GM12878 (cell line): ENCODE results near the gene SOS2.

GRCh38 chr14:49574493-49574794 lies 11.7 kb downstream of the RPS29 start:
- RAMPAGE, long total RNA, result no peak
- RRBS, 2 experiments, result no CpG with 5 or more reads among the region's 2 CpGs
CAGE:
- cytosol, long polyA minus RNA, result no peak
- cytosol, long polyA plus RNA, result no peak
- long polyA plus RNA, result no peak
- nucleolus, long total RNA, result no peak
- nucleus, long polyA plus RNA, result no peak
- nucleus, long total RNA, result no peak

DNA sequence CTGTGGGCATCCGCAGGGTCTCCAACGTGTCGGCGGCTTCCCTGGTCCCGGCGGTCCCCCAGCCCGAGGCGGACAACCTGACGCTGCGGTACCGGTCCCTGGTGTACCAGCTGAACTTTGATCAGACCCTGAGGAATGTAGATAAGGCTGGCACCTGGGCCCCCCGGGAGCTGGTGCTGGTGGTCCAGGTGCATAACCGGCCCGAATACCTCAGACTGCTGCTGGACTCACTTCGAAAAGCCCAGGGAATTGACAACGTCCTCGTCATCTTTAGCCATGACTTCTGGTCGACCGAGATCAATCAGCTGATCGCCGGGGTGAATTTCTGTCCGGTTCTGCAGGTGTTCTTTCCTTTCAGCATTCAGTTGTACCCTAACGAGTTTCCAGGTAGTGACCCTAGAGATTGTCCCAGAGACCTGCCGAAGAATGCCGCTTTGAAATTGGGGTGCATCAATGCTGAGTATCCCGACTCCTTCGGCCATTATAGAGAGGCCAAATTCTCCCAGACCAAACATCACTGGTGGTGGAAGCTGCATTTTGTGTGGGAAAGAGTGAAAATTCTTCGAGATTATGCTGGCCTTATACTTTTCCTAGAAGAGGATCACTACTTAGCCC lies 958 bp downstream of the MGAT2 start:
- RAMPAGE, long total RNA, result no peak
- RRBS, 2 experiments, result 2% methylated on average over 11 to 15 of the region's 28 CpGs
CAGE:
- cytosol, long polyA minus RNA, result no peak
- cytosol, long polyA plus RNA, result no peak
- long polyA plus RNA, result no peak
- nucleolus, long total RNA, result no peak
- nucleus, long polyA plus RNA, result no peak
- nucleus, long total RNA, result no peak

- RAMPAGE, long total RNA, result no peak
- RRBS, 2 experiments, result under 1 to 1% methylated on average over 47 of the region's 93 CpGs
CAGE:
- cytosol, long polyA minus RNA, result start-site peak on the minus strand at chr14:49634302-49634308, 17 reads
- cytosol, long polyA plus RNA, result no peak
- long polyA plus RNA, result no peak
- nucleolus, long total RNA, result no peak
- nucleus, long polyA plus RNA, result no peak
- nucleus, long total RNA, result no peak
Observed at GRCh38 chr14:49634202-49635074, 606 bp downstream of the DNAAF2 start.

DNA sequence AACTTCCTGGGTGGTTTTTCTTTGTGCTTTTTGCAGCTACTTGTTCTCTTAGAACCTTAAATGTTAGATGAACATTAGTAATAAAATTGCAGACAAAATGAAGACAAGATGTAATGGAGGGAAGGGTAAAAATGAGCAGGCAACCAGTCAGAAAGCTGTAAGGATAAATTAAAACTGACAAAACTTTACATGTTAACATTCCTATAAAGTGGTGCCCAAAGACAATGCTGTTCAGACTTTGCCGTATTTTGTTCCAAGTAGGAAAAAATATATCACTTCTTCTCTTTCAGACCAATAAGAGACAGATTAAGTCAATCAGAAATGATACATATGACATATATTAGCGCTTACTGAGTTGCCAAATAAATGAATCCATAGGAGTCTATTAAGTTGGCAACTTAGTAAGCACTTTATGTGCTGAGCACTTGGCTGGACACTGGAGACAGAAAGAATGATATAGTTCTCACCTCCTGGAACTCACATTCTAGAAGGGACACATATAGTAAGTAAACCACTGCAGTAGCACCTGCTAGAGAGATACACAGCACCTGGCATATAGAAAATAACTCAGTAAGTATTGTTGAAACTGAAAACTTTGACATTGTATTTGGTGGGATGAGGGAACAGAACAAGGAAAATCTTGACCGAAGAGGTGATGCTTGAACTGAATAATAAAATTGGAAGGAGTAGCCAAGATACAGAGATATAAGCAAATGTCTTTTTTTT lies 7.1 kb downstream of the KLHDC2 start:
- RAMPAGE, long total RNA, result no peak
- RRBS, 2 experiments, result no CpG with 5 or more reads among the region's 3 CpGs
CAGE:
- cytosol, long polyA minus RNA, result no peak
- cytosol, long polyA plus RNA, result no peak
- long polyA plus RNA, result no peak
- nucleolus, long total RNA, result no peak
- nucleus, long polyA plus RNA, result no peak
- nucleus, long total RNA, result no peak

DNA sequence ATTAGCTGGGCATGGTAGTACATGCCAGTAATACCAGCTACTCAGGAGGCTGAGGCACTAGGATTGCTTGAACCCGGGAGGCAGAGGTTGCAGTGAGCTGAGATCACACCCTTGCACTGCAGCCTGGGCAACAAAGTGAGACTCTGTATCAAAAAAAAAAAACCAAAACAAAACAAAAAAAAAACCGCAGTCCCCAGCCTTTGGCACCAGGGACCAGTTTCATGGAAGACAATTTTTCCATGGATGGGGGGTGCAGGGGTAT lies 8.7 kb downstream of the NEMF start:
- RAMPAGE, long total RNA, result no peak
- RRBS, 2 experiments, result no CpG with 5 or more reads among the region's 2 CpGs
CAGE:
- cytosol, long polyA minus RNA, result no peak
- cytosol, long polyA plus RNA, result no peak
- long polyA plus RNA, result no peak
- nucleolus, long total RNA, result no peak
- nucleus, long polyA plus RNA, result no peak
- nucleus, long total RNA, result no peak

DNA sequence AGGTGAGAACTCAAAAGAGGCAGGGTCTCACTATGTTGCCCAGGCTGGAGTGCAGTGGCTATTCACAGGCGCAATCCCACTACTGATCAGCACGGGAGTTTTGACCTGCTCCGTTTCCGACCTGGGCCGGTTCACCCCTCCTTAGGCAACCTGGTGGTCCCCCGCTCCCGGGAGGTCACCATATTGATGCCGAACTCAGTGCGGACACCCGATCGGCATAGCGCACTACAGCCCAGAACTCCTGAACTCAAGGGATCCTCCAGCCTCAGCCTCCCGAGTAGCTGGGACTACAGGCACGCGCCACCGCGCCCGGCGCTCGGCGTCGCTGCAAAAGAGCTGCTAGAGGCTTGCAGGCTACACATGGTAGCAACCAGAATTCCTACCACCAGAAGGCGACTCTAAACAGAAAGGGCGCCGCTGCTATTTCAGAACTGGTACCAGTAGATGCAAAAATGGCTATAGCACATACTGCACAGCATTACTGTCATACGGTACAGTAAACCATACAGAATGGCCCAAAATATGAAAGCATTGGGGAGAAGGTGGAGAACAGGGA lies 1.1 kb upstream of the NEMF start:
- RAMPAGE, long total RNA, result no peak
- RRBS, 2 experiments, result no CpG with 5 or more reads among the region's 26 CpGs
CAGE:
- cytosol, long polyA minus RNA, result no peak
- cytosol, long polyA plus RNA, result no peak
- long polyA plus RNA, result no peak
- nucleolus, long total RNA, result no peak
- nucleus, long polyA plus RNA, result no peak
- nucleus, long total RNA, result no peak

GRCh38 chr14:49898383-49899071 lies 5.6 kb downstream of the ARF6 start:
- RAMPAGE, long total RNA, result no peak
- RRBS, 2 experiments, result no CpG with 5 or more reads among the region's 4 CpGs
CAGE:
- cytosol, long polyA minus RNA, result no peak
- cytosol, long polyA plus RNA, result no peak
- long polyA plus RNA, result no peak
- nucleolus, long total RNA, result no peak
- nucleus, long polyA plus RNA, result no peak
- nucleus, long total RNA, result no peak

DNA sequence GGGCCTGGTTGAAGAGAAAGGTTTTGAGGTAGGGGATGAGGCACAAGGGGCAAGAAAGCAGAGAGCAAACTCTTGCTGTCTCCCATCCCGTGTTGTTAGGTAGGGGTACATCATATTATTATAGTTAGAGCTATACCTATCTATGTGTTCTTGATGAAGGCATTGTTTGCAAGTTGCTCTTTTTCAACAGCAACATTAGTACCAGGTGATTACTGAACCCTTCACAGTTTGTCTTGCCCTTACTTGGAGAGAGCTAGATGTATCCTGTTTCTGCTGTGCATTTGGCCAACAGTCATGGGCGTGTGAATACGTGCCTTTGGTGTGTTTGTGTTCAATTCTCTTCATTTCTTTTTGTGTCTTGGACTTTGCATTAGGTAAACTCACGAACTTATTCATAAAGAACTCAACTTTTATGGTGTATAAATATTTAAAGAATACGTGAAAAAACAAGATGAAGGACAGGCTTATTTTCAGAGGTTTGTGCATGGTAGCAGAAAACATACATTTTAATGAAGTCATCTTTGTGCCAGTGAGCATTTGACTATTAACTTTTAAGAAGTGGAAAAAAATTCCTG lies 14.3 kb downstream of the ARF6 start:
- RAMPAGE, long total RNA, result no peak
- RRBS, 2 experiments, result no CpG with 5 or more reads among the region's 5 CpGs
CAGE:
- cytosol, long polyA minus RNA, result no peak
- cytosol, long polyA plus RNA, result no peak
- long polyA plus RNA, result no peak
- nucleolus, long total RNA, result no peak
- nucleus, long polyA plus RNA, result no peak
- nucleus, long total RNA, result no peak

DNA sequence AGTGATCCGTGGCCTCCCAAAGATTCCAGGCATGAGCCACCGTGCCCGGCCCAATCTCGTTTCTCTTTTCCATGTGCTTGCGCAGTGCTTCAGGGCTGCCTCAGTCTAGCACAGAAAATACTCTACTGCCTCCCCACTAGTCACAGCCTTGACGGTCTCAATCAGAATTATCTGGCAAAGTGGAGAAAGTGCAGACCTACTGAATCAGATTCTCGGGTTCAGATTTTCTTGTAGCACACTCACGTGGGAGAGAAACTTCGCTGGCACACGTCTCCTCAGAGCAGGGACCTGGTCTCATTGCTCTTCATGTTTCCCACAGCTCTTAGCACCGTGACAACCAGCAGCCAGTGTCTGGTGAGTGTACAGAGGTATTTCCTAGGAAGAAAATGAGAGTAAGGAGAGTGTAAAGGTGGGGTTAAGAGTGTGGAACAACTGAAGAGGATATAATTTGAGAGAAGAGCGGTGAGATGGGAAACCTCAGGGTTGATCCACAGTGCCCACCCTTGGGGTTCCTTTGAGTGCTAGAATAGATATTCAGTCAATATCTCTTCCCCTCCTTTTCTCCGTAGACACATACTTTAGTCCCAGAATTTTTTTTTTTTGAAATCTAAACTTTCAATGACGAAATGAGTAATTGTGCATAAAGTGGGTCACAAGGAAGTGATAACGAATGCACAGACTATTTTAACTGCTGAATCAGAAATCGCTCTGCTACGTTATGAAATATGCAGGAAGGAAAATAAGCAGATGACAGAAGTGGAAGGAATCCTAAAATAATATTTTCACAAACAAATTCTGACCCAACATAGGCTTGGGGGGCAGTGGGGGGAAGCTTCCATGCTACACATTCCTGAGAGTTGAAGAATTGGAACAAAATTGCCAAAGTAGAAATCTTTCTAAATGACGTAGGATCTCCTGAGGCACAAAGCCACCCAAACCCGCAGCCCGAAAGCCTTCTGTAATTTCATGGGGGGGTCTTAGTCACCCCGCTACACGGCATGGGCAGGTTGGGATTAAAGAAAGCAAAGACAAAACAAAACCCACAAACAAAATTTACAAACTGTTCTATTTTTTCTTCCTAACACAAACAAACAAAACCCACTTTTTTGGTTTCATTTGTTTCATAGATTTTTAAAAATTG lies 89.4 kb downstream of the ARF6 start:
- RAMPAGE, long total RNA, result no peak
- RRBS, 2 experiments, result no CpG with 5 or more reads among the region's 22 CpGs
CAGE:
- cytosol, long polyA minus RNA, result no peak
- cytosol, long polyA plus RNA, result no peak
- long polyA plus RNA, result no peak
- nucleolus, long total RNA, result no peak
- nucleus, long polyA plus RNA, result no peak
- nucleus, long total RNA, result no peak

GRCh38 chr14:50008653-50009467 lies 107.5 kb downstream of the VCPKMT start:
- RAMPAGE, long total RNA, result no peak
- RRBS, 2 experiments, result 91 to over 99% methylated on average over 3 of the region's 9 CpGs
CAGE:
- cytosol, long polyA minus RNA, result no peak
- cytosol, long polyA plus RNA, result no peak
- long polyA plus RNA, result no peak
- nucleolus, long total RNA, result no peak
- nucleus, long polyA plus RNA, result no peak
- nucleus, long total RNA, result no peak

DNA sequence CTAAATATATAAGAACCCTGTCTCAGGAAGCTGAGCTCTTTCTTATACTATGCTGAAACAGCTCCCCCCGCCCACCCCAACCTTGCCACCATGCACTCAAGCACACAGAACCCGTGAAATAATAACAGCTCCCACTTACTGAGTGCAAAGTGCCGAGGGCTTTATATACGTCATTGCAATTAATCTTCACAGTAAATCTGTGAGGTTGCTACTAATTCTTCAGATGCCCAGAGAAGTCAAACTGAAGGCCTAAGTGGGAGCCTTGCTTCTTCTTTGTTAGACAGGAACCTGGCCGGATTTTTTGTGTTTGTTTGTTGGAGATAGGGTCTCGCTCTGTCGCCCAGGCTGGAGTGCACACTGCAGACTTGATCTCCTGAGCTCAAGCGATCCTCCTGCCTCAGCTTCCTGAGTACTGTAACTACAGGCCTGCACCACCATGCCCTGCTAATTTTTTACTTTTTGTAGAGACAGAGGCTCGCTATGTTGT lies 34.0 kb downstream of the VCPKMT start:
- RAMPAGE, long total RNA, result no peak
- RRBS, 2 experiments, result no CpG with 5 or more reads among the region's 9 CpGs
CAGE:
- cytosol, long polyA minus RNA, result start-site peak on the minus strand centred at position 117 of the sequence, 7 bp wide, 17 reads
- cytosol, long polyA plus RNA, result no peak
- long polyA plus RNA, result no peak
- nucleolus, long total RNA, result start-site peak on the minus strand centred at position 94 of the sequence, 91 bp wide, 44 reads; start-site peak on the plus strand centred at position 292 of the sequence, 139 bp wide, 10 reads
- nucleus, long polyA plus RNA, result no peak
- nucleus, long total RNA, result no peak

GRCh38 chr14:50231457-50232582 lies at the start of gene SOS2:
Gene SOS2 (minus strand): TSS chr14:50231578.
- RAMPAGE, long total RNA, result no peak
- RRBS, 2 experiments, result 1% methylated on average over 25 to 30 of the region's 104 CpGs
CAGE:
- cytosol, long polyA minus RNA, result no peak
- cytosol, long polyA plus RNA, result no peak
- long polyA plus RNA, result no peak
- nucleolus, long total RNA, result start-site peak on the minus strand at chr14:50231906-50231983, 32 reads
- nucleus, long polyA plus RNA, result no peak
- nucleus, long total RNA, result no peak

- RAMPAGE, long total RNA, result no peak
- RRBS, 2 experiments, result no CpG with 5 or more reads among the region's 7 CpGs
CAGE:
- cytosol, long polyA minus RNA, result no peak
- cytosol, long polyA plus RNA, result no peak
- long polyA plus RNA, result no peak
- nucleolus, long total RNA, result no peak
- nucleus, long polyA plus RNA, result no peak
- nucleus, long total RNA, result no peak
Observed at GRCh38 chr14:50459723-50460164, 63.1 kb upstream of the CDKL1 start.

- RAMPAGE, long total RNA, result no peak
- RRBS, 2 experiments, result no CpG with 5 or more reads among the region's 15 CpGs
CAGE:
- cytosol, long polyA minus RNA, result no peak
- cytosol, long polyA plus RNA, result no peak
- long polyA plus RNA, result no peak
- nucleolus, long total RNA, result no peak
- nucleus, long polyA plus RNA, result no peak
- nucleus, long total RNA, result no peak
Observed at GRCh38 chr14:50667115-50667607, 945 bp downstream of the SAV1 start.

GRCh38 chr14:50759674-50760662 lies 71.0 kb downstream of the NIN start:
- RAMPAGE, long total RNA, result no peak
- RRBS, 2 experiments, result no CpG with 5 or more reads among the region's 16 CpGs
CAGE:
- cytosol, long polyA minus RNA, result start-site peak on the minus strand at chr14:50759945-50759965, 33 reads
- cytosol, long polyA plus RNA, result no peak
- long polyA plus RNA, result no peak
- nucleolus, long total RNA, result no peak
- nucleus, long polyA plus RNA, result no peak
- nucleus, long total RNA, result no peak

DNA sequence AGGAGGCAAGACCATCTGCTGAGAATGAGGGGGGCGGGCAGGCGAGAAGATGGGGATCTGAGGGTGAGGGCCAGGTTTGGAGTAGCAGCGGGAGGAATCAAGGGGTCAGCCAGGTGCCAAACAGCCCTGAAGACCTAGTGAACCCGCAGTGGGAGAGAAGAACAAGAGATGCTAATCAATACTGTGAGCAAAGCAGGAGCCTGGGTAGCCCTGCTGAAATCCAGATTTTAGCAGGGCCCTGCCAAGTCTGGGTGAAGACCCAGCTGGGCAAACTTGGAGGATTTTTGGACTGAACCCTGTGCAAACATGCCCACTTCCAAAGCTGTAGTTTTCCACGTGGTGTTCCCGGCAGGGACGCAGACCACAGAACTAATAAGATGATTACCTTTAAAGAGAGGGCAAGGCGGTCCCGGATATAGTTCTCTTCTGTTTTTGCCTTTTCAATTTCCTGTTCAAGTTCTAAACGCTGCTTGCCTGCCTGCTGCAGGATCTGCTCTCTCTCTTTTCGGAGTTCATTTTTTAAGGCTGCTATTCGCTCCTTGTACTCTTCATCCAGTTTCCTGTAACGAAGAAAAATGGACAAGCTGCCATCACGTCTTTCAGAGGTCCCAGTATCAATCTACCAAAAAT lies 60.8 kb downstream of the NIN start:
- RAMPAGE, long total RNA, result no peak
- RRBS, 2 experiments, result 100% methylated on average over 2 of the region's 14 CpGs
CAGE:
- cytosol, long polyA minus RNA, result start-site peak on the minus strand centred at position 491 of the sequence, 10 bp wide, 6 reads
- cytosol, long polyA plus RNA, result no peak
- long polyA plus RNA, result no peak
- nucleolus, long total RNA, result no peak
- nucleus, long polyA plus RNA, result no peak
- nucleus, long total RNA, result no peak

- RAMPAGE, long total RNA, result no peak
- RRBS, 2 experiments, result no CpG with 5 or more reads among the region's 3 CpGs
CAGE:
- cytosol, long polyA minus RNA, result no peak
- cytosol, long polyA plus RNA, result no peak
- long polyA plus RNA, result no peak
- nucleolus, long total RNA, result no peak
- nucleus, long polyA plus RNA, result no peak
- nucleus, long total RNA, result no peak
Observed at GRCh38 chr14:50822759-50823055, 8.3 kb downstream of the NIN start.

GRCh38 chr14:50823503-50824439 lies 7.2 kb downstream of the NIN start:
- RAMPAGE, long total RNA, result no peak
- RRBS, 2 experiments, result no CpG with 5 or more reads among the region's 8 CpGs
CAGE:
- cytosol, long polyA minus RNA, result no peak
- cytosol, long polyA plus RNA, result no peak
- long polyA plus RNA, result no peak
- nucleolus, long total RNA, result no peak
- nucleus, long polyA plus RNA, result no peak
- nucleus, long total RNA, result no peak

DNA sequence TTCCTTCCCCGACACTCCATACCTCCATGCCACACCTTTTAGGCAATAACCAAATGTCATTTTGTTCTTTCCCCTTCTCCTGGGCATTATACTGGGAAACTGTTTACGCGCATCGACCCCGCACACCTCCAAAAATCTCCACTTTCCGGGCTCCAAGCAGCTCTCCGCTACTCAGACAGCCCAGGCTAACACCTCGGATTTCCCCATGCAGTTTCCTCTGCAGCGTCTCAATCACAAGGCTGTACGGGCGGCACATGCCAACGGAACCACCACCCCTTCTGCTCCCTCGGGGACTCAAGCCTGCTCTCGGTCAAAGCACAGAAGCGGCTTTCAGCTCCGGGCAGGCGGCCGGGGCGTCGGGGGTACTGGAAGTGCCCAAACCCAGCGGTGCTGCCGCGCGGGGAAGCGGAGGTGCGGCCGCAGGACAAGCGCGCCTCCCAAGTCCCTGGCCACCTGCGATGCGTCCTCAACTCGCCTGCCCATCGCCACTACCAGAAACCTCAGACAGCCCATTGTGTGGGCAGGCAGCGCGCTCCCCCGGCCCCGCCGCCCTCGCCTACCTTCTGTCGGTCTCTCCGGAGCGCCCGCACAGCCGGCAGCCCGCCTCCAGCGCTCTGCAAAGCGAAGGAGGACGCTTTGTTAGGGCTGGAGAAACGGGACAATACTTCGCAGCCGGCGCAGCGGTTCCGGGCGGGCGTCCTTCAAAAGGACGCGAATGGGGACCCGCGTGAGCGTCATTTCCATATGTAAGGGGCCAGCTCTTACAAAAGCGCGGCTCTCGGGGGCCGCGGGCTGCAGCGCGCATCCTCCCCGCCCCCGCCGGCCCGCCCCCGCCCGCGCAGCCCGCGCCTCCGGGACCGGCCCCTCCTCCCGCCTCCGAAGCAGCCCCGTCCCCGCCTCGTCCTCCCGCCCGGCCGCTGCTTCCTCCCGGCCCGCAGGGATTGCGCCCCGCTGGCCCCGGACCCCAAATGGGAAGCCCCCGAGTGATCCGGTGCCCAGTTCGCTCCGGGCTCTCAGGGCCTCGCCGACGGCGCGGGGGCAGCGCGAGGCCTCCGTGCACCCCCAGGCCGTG lies 722 bp downstream of the NIN start:
- RAMPAGE, long total RNA, result no peak
- RRBS, 2 experiments, result under 1 to 1% methylated on average over 30 of the region's 105 CpGs
CAGE:
- cytosol, long polyA minus RNA, result start-site peak on the minus strand centred at position 734 of the sequence, 40 bp wide, 22 reads
- cytosol, long polyA plus RNA, result start-site peak on the minus strand centred at position 784 of the sequence, 85 bp wide, 45 and 21 reads in 2 replicates
- long polyA plus RNA, result start-site peak on the minus strand centred at position 677 of the sequence, 289 bp wide, 50 and 54 reads in 2 replicates
- nucleolus, long total RNA, result no peak
- nucleus, long polyA plus RNA, result start-site peak on the minus strand centred at position 748 of the sequence, 148 bp wide, 81 and 56 reads in 2 replicates
- nucleus, long total RNA, result no peak

DNA sequence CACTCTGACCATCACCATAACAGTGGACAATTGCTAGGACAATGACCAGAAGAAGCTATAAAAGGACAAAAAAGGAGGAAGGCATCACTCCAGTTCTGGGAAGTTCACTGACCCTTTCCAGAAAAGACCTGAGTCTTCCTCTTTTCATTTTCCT lies 23.6 kb upstream of the PYGL start:
- RAMPAGE, long total RNA, result no peak
CAGE:
- cytosol, long polyA minus RNA, result no peak
- cytosol, long polyA plus RNA, result no peak
- long polyA plus RNA, result no peak
- nucleolus, long total RNA, result no peak
- nucleus, long polyA plus RNA, result no peak
- nucleus, long total RNA, result no peak